ENCODE results near the genes ZNF687, S100A11, SPRR2A and S100A9.

GRCh38 chr1:151198194-151198484, 213 bp upstream of the PIP5K1A start:
- PRO-cap, result bidirectional peak, plus-strand start at chr1:151198552, minus-strand start at chr1:151198353

GRCh38 chr1:151282026-151283061, at the start of gene ZNF687:
TSS of gene ZNF687 (plus strand) at chr1:151282299.
- PRO-cap, result bidirectional peak, plus-strand start at chr1:151282306, minus-strand start at chr1:151281892; bidirectional peak, plus-strand start at chr1:151282865, minus-strand start at chr1:151282682

GRCh38 chr1:151283062-151283215, 840 bp downstream of the ZNF687 start:
- PRO-cap, result no peak

DNA sequence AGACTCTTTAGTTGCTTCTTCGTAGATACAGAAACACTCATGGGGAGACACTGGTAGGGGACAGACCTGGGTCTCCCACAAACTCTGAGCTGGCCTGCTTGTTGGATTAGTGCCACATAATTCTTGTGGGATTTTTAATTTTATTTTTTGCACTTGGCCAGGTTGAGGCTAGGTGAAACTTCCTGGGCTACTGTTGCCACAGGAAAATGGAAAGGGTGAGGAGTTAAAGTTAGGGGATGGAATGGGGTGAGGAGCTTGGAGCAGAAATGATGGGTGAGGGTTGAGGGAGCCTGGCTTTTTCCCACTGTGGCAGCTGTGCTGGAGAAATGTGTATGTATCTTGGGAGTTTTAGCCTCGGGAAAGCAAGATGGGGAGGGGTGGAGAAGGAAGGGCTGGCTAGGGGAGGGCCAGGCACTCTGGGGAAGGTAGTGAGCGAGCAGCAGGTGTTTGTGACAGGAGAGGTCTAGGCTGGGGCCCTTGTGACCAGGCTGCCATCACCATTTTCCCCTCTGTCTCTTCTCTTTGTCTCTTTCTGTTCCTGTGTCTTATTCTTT, 1.9 kb downstream of the ZNF687 start:
- PRO-cap, result no peak

DNA sequence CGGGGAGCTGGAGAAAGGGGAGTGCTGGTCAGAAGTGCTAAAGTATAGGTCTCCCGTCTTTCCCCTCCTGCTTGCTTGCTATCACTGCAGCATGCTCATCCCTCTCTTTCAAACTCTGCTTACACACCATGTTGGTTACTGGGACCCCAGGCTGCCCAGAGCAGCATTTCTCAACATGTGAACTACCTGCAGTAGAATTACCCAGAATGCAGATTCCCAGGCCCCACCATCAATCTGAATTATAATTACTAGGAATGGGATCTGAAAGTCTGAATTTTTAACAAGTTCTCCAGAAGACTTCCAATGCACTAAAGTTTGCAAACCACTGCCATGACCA, 21.5 kb downstream of the ZNF687 start:
- PRO-cap, result no peak

DNA sequence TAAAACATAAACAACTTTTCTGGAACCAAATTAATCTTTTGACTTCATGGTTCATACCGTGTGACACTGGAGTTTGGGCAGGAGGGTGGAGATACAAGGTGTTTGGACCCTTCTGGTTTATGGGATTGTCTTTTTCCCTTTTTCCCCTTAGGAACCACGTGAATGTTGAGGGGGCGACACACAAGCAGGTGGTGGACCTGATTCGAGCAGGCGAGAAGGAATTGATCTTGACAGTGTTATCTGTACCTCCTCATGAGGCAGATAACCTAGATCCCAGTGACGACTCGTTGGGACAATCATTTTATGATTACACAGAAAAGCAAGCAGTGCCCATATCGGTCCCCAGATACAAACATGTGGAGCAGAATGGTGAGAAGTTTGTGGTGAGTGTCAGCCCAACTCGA, 26.9 kb downstream of the SNX27 start:
- PRO-cap, result no peak

- PRO-cap, result no peak
Observed at GRCh38 chr1:151680874-151681336, 35.7 kb downstream of the CELF3 start.

DNA sequence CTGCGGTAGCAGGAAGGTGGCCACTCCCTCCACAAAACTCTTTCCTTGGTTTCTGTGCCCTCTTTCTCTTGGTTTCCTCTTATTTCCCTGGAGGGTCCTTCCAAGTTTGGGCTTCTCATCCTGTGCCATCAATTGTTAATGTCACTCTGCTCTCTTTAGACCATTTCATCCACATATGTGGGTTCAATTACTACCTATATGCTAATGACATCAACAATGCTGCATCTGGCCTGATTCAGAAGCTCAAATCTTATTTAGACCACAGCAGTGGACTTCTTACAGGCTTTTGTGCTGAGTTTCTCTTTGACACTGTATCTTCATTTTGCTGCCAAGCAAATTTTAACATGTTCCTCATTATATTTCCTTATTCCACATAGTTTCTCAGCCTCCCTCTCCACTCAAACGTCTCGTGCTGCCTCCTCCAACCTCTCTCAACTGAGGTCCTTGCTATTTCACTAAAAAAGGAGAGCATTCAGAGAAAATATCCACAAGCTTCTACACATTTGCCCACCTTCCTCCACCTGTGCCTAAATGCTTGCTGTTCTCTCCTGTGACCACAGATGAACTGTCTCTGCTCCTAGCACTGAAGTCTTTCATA, 6.6 kb downstream of the TDRKH start:
- PRO-cap, result no peak

DNA sequence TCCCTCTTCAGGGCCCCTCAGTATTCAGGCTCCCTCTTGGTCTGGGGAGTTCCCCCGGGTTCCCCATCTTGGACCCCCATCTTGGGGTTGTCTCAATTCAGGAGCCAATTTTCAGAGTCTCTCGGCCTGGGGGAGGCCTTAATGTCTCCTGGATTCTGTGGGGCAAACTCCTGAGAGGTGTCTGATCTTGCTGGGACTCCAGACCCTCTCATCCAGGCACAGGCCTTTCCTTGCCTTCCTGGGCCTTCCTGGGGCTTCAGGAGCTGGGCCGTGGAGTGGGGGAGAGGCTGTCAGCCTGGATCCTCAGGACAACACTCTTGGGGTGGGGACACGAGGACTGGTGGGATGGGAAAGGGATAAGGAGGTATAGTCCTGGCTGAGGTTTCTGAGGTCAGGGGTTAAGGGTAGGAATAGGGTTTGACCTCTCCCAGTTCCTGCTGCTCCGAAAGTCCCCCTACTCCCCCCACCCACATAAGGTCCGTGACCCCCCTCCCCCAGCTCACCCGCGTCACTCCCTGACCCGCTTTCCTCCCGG, 4.1 kb downstream of the RORC start:
- PRO-cap, result no peak

DNA sequence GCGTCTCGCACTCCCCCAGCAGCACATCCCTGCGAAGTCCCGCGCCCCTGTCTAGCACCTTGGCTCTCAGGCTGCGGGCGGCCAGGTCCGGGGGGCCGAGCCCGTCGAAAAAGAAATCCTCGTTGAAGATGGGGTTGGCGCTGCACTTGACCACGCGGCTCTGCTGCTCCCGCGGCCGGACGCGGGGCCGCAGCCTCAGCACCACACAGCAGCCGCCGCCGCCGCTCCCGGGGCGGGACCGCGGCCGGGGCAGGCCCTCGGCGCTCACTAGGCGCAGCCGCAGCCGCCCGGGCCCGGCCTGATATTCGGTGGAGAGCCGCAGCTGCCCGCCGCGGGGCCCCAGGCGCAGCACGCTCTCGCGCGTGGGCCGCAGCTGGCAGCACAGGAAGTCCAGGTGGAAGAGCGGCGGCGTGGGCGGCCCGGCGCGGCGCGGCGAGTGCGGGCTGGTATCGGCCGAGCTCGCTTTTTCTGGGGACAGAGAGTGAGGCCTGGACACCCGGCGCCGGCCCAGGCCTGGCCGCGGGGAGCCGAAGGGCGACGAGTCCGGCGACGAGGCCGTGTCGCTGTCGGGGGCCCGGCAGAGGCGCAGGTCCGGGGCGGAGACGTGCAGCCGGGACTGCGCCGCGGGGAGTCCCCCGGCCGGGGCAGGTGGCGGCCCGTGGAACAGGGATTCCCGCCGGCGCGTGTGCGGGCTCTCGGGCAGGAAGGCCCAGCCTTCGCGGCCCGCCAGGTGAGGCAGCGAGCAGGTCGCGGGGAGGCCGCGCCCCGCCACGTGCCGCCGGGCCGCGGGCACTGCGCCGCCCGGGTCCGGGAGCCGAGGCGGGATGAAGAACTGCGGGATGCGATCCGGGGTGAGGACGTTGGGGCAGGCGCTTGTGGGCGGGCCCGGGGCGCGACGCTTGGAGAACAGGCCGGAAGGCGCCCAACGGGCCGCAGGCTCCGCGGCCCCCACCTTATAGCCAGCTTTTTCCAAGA, 1.3 kb downstream of the C2CD4D start:
- PRO-cap, result no peak

DNA sequence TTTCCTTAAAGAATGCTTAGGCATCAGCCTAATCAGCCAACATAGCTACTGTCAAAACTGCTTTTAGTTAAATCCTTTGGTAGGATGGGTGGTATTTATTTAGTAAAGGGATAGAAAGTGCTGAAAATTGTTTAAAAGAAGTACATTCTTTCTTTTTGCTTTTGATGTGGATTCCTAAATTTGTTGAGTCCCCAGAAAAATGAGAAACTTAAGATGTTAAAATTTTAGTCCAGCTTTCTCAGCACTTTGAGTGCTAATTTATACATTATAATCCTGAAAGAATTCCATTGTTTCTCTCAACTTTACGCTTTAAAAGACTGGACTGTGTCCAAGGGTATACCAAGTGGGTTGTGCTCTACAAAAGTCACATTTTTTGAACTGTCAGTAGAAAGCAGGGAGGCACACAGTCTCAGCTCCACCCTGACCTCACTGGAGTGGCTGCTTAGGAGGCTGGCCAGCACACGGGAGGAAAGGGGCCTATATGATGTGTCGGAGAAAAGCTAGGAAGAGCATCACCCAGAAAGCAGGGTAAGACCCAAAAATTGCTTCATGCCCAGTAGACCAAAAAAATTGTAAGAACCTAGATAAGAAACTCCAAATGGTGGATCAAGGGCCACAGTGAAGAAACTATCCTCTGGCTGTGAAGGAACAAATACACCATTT, 2.1 kb downstream of the S100A10 start:
- PRO-cap, result no peak

DNA sequence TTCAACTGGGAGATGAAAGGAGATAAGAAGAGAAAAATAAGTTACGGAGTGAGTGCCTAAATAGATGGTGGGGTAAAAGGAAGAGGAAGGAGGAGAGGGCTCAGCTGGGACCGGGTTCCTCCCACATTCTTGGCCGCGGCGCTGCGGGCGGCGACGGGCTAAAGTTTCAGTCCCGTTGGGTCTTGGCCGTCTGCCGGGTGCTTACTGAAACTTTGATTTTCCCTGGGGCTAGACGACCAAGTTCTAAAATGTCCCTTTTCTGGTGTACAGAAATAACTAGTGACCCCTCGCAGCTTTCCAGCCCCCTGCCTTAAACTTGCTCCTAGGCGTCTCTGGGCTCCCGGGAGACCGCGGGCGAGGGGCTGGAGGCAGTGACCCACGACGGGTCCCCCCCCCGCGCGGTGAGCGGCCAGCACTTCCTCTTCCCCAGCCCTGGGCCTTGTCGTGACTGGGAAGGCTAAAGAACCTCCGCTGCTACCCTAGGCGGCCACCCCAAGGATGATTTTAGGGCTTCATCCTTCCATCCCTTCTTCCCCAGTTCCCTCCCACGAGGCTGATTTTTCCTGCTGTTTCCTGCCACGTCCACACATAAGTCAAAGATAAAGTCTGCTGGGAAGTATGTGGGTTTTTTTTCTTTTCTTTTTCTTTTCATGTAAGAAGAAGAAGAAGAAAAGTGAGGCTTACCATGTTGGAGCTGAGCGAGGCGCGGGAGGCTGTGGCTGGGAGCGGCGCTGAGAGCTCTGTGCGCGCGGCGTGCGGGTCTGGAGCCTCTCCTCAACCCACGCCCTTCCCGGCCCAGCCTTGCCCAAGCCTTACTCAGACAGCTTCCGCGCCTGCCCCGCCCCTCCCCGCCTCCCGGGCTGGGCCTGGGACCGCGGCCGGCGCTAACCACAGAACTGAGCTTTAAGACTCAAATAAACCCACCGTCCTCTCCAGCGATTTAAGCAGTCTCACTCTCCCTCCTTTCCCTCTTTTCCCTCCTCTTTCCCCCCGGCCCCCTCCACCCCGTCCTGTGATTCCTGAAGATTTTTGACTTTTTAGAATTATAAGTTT, at the start of gene S100A11:
Gene S100A11, minus strand, starts transcription at position 776 of the 1,053 bp plus-strand sequence.
- PRO-cap, result bidirectional peak, plus-strand start at position 169 of the sequence, minus-strand start at position 192 of the sequence; bidirectional peak, plus-strand start at position 442 of the sequence, minus-strand start at position 352 of the sequence; bidirectional peak, plus-strand start at position 867 of the sequence, minus-strand start at position 788 of the sequence

- PRO-cap, result no peak
Observed at GRCh38 chr1:152111368-152112064, 3.7 kb downstream of the TCHH start.

GRCh38 chr1:152721459-152721669, 2.0 kb downstream of the C1orf68 start:
- PRO-cap, result no peak

- PRO-cap, result no peak
Observed at GRCh38 chr1:153057267-153057781, at the start of gene SPRR2A. TSS of gene SPRR2A (minus strand) at chr1:153057512.

DNA sequence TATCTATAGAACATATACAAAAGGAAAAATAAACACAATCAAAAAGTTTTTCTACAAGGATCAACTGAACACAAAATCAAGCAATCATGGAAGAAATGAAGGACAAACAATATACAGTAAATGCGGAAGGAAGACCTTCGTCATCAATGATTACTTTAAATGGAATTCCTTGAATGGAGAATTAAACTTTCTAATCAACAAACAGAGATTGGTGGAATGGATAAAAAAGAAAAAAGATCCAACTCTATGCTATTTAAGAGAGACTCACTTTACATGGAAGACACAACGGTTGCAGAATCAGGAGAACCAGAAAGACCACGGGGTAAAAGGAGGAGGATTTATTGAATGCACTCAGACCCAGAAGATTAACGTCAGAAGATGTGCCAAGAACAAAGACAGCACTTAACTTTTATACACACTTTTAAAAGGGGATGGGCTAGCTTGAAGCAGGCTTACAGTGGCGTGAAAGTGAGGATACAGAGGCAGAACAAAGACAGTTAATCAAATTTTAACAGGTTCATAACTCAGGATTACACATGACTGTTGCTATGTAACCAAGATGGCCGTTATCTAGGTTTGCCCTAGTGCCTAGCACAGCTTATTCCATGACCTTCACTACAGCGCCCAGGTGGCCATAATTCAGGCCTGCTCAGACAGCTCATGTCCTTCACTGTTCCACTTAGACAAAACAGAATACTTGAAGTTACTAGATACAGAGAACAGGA, 5.9 kb upstream of the SPRR2F start:
- PRO-cap, result no peak

DNA sequence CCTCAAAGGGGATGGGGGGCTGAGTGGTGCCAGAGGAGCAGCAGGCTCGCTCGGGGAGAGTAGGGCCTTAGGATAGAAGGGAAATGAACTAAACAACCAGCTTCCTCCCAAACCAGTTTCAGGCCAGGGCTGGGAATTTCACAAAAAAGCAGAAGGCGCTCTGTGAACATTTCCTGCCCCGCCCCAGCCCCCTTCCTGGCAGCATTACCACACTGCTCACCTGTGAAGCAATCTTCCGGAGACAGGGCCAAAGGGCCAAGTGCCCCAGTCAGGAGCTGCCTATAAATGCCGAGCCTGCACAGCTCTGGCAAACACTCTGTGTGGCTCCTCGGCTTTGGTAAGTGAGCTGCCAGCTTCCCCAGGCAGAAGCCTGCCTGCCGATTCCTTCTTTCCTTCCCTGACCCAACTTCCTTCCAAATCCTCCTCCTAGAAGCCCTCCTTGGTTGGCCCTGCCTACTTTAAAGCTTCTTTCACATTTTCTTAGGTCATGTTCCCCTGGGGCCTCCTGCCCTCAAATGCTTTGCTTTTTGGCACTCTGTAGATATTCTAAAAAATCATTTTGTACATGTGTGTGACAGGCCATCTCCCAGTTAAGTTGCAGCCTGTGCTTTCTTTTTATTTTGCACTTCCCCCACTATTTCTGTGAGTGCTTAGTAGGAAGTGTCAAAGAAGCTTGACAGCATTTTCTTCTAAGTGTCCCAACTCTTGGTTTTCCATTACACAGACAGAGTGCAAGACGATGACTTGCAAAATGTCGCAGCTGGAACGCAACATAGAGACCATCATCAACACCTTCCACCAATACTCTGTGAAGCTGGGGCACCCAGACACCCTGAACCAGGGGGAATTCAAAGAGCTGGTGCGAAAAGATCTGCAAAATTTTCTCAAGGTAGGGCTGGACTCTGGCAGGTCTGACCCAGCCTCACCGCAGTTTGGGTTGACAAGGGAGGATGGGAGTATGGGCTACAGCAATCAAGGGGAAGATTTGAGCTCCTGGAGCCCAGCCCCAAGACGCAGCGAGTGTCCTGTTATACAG, at the start of gene S100A9:
Gene S100A9, plus strand, starts transcription at position 310 of the 1,036 bp plus-strand sequence.
- PRO-cap, result no peak

GRCh38 chr1:153488579-153488876, 28.1 kb upstream of the S100A7 start:
- PRO-cap, result no peak

- PRO-cap, result no peak
Observed at GRCh38 chr1:153488877-153489294, 28.4 kb upstream of the S100A7 start.

DNA sequence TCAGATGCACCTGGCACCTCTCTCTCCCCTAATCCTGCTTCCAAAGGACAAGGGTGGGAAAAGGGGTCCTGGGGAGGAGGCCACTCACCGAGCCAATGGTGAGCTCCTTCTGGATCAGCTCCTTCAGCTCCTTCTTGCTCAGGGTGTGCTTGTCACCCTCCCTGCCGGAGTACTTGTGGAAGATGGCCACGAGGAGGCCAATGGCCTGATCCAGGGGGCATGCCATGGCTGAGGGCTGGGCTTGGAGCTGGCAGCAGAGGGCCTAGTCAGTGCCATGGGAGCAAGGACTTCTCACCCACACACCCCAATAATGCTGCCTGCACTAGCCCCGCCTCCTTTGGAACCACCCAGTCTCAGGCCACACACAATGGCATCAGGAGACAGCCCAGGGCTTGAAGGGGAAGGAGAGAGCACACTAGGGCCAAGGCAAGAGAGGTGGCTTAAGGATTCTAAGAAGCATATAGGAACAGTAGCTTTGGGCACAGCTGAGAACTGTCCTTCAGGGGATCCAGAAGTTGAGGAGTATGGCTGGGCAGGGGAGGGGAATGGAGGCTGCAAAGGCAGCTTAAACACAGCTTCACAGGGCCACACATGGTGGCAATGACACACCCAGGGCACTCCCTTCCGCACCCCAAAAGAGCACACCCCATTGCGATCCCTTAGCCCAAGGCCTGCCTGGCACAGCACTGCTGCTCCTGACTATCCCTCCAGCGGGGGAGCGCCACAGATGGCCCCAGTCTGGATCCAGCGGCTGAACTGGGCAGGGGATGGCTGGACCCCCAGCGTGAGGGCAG, 480 bp downstream of the S100A6 start:
- PRO-cap, result bidirectional peak, plus-strand start at position 167 of the sequence, minus-strand start at position 175 of the sequence; bidirectional peak, plus-strand start at position 389 of the sequence, minus-strand start at position 282 of the sequence